UCH-1 (cell line): ENCODE data around the genes HTR1F, PROS1 and NIT2.

- RRBS: 3% methylated on average over 7 of the region's 52 CpGs
These were observed at the start of gene HTR1F for GRCh38 chr3:87792081-87793005. HTR1F (plus strand) TSS chr3:87792706.

DNA sequence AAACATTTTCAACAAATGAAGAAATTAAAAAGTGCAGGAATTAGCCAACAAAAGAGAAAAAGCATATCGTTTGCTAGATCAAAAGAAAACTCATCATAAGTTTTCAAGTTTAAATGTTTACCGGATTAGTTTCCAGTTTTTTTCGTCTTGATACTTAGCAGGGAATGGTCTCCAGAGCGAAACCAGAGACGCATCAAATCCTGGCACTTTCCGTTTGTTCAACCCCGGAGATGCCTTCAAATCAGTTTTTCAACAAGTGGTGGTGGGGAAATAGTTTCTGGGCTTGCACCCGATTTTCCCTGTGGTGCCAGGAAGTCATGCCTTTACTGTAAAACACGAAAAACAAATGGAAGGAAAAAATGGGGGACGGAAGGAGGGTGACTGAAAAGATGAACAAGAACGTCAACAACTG, 901 bp downstream of the CGGBP1 start:
- RRBS: 3% methylated on average over 4 of the region's 11 CpGs

DNA sequence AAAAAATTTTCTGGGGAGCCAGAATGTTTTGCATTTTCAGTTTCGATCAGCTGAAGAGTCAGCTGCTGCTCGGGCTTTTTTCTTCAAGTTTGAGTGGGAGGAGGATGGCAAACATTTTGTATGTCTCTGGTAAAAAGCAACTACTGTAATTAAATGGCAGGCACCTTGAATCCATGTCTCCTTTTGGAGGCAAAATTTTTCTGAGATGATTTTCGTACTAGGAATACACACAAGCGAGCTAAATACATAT, 617 bp downstream of the C3orf38 start:
- RRBS: no CpG with 5 or more reads among the region's 4 CpGs

- RRBS: no CpG with 5 or more reads among the region's 9 CpGs
These were observed 1.0 kb downstream of the C3orf38 start for GRCh38 chr3:88150701-88151234.

- RRBS: no CpG with 5 or more reads among the region's 3 CpGs
These were observed 95.3 kb downstream of the CSNKA2IP start for GRCh38 chr3:88433548-88434050.

- RRBS: no CpG with 5 or more reads among the region's 7 CpGs
These were observed 591.8 kb downstream of the EPHA3 start for GRCh38 chr3:89699138-89699695.

GRCh38 chr3:93905463-93906234, 68.0 kb downstream of the PROS1 start:
- RRBS: no CpG with 5 or more reads among the region's 4 CpGs

- RRBS: 3% methylated on average over 12 of the region's 52 CpGs
These were observed at the start of gene PROS1 for GRCh38 chr3:93973423-93974460. PROS1 (minus strand) TSS chr3:93973896.

- RRBS: no CpG with 5 or more reads among the region's 1 CpG
These were observed 490.9 kb upstream of the EPHA6 start for GRCh38 chr3:96323559-96323924.

- RRBS: no CpG with 5 or more reads among the region's 5 CpGs
These were observed 24.2 kb upstream of the OR5K4 start for GRCh38 chr3:98329476-98329881.

DNA sequence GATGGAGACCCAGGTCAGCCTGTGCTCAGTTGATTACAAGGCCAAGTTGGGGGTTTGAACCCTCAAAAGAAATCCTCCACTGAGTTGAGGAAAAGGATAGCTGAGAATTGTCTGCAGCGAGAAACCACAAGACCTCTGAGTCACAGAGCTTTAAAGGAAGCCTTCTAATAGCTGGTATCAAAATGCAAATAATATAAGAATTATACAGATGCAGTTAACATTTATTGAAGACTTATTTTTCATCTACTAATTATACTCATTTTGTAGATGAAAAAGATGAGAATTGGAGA, 30.5 kb downstream of the GPR15 start:
- RRBS: no CpG with 5 or more reads among the region's 1 CpG

DNA sequence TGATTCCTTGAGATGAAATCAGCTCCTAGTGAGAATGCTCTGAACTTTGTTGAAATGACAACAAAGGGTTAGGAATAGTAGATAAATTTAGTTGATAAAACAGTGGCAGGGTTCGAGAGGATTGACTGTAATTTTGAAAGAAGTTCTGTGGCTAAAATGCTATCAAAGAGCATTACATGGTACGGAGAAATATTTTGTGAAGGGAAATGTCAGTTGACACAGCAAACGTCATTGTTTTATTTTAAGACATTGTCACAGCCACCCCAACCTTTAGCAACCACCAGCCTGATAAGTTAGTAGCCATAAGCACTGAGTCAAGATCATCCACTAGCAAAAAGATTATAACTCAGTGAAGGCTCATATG, 8.7 kb upstream of the ST3GAL6 start:
- RRBS: no CpG with 5 or more reads among the region's 3 CpGs

GRCh38 chr3:98785019-98785686, 22.0 kb downstream of the ST3GAL6 start:
- RRBS: no CpG with 5 or more reads among the region's 1 CpG

DNA sequence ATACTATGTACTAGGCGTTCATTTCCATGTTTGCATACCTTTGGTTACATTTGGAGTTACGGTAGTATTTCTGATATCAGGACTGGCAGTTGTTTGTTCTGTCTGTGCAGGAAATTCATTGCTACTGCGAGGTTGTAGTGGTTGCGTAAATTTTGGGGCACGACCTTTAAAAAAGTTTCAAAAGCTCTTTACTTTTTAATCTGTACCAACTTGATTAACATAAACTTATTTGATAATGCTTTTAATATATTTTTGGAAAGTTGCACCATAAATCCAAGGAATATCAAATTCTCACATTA, 48.0 kb downstream of the ST3GAL6 start:
- RRBS: no CpG with 5 or more reads among the region's 5 CpGs

DNA sequence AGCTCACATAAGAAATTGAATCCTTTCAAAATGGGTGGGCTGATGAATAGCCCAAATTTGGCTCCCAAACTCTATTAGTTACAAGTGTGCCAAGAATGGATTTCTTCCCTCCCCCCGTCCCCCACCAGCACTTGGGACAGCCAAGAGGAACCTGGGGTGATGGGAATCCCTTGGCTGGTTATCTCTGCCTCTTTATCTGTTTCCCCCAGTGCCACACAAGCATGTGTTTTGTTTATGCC, 28.3 kb downstream of the CMSS1 start:
- RRBS: no CpG with 5 or more reads among the region's 1 CpG

DNA sequence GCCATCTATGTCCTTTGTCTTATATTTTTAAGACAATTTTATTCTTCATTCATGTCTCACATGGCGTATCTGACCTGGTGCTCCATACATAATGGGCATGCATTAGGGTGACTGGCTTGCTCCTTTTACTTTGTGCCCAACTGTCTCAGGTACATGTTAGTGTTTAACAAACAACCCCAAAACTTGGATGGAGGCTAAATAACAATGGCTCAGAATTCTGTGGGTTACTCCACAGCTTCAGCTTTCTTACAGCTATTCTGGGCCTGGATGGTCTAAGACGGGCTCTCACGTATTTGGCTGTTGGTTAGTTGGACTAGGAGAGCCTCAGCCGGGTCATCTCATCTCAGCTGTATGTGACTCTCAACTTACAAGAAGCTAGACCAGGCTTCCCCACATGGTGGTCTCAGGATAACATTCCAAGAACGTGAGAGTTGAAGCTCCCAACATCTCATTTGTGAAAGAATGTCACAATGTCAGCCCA, 116.1 kb downstream of the CMSS1 start:
- RRBS: no CpG with 5 or more reads among the region's 5 CpGs

DNA sequence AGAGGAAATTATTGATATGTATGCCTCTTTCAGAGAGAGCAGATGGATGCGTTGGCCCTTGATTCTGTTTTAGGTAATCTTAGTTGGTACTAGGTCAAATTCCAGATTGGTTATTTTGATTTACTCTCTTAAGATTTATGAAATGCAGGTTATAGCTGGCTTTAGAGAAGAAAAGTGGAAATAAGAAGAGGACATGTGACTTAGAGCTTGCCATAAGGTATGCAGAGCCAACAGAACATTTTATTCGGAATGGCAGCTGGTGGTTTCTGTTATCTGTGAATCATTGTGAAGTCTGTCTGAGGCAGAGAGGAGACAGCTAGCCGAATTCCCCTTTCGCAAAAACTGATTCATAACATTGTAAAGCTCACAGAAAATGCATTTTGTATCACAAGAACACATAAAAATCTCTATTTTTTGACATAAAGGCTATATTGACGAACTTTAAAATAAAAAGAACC, 82.1 kb downstream of the FILIP1L start:
- RRBS: no CpG with 5 or more reads among the region's 5 CpGs

DNA sequence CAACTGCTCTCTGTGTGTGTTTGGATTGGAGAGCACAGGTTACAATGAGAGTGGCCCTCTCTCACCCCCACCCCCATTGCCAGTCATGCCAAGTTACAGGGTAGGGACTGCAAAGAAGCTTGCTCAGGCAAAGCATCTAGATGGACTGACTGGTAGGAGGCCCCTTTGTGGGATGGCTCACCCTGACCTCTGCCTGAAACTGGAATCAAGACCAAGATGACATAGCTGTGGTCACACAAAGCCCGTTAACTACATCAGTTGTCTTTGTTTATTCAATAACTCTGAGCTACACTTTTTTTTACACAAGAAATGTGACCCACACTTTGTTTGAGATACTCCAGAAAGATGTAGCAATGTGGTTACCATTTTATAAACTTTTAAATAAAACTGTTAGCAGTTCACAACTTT, 10.2 kb downstream of the FILIP1L start:
- RRBS: no CpG with 5 or more reads among the region's 1 CpG

DNA sequence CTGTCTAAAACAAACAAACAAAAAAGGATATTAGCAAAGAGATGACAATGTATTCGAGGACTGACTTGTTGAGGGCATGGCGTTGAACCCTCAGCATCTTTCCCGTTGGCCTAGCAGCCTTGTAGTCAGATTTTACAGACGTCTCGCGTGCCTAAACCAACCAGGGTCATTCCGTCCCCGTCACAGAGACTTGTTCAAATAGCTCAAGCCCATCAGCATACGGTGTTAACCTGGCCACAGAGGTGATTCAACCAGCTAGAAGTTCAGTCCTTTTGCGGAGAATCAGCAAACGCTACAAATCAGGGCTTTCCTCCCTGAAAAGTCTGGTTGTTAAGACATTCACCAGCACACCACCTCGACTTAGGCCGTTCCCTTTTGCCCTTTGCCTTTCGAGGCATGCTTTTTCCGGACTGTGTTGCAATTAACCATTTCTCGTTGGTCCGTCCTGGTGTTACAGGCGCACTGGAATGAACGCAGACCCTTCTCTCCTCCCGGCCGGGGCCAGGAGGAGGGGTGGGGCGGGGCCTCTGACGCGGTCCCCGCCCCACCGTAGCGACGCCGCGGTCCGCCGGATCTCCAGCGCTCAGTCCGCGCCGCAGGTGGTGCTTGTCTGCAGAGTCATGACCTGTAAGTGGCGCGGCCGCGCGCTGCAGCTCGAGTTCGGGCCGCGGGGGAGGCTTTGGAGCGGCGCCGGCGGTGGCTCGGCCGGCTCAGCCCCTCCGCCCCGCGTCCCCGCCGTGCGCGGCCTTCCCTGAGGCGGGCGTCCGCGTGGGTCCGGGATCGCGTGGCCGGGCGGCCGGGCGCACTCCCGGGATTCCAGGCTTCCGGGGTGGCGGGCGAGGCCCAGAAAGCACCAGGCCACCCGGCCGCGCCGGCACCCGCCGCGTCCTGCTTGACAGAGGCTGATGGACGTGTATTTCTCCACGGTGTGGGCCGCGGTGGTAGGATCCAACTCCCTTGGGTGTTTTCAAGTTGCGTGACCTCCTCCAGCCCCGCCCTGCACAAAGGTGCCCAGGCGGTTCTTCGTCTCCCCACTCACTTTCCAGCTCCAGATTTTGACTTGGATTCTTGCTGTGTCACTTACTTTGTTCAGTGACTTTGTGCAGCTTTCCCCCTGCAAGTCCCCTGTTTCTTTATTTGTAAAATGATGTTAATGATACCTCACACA, at the start of gene NIT2:
Gene NIT2, plus strand, starts transcription at position 586 of the 1,168 bp plus-strand sequence.
- RRBS: 3% methylated on average over 32 of the region's 88 CpGs

DNA sequence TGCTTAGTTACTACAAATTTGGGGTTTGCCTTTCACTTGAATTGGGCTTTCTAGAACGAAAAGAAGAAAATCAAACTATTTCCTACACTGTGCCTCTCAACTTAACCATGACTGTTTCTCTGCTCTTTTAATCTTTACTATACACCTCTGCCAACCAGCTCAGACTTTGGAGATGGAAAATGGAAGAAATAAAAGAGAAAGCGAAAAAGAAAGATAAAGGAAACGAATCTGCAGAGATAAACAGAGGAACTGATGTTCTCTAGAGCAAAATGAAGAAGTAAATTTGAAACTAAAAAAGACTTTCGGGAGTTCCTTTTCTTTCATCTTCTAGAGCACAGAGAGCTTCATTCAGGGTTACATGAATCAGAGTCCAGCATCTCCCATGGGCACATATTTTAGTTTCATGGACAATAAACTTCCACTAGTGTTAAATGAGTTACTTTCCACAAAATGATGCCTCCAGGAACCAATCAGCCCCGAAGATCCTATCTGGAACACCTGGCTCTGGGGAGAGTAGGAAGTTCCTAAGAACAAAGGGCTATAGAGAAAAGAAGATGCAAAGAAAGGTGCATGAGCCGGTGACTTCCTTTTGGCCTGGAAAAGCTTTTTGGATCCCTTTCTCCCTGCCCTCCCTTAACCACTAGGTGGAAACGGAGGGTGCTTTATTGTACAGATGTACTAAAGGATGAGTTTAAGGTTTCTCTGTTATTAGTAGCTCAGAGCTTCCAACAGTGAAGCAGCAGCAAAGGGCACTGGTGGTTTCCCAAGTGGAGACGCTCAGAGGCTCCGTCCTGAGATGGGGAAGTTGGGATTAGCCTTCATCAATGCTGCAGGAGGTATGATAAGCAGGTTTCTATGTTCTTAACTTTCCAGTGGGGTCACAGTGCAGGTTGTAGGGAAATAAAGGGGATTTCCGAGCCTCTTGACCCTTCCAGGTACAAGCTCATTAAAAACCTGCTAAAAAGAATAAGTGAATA, 6.1 kb upstream of the ADGRG7 start:
- RRBS: no CpG with 5 or more reads among the region's 10 CpGs